Stomach (tissue), 7 donors: ENCODE measurements around a stretch of chr3.

DNA sequence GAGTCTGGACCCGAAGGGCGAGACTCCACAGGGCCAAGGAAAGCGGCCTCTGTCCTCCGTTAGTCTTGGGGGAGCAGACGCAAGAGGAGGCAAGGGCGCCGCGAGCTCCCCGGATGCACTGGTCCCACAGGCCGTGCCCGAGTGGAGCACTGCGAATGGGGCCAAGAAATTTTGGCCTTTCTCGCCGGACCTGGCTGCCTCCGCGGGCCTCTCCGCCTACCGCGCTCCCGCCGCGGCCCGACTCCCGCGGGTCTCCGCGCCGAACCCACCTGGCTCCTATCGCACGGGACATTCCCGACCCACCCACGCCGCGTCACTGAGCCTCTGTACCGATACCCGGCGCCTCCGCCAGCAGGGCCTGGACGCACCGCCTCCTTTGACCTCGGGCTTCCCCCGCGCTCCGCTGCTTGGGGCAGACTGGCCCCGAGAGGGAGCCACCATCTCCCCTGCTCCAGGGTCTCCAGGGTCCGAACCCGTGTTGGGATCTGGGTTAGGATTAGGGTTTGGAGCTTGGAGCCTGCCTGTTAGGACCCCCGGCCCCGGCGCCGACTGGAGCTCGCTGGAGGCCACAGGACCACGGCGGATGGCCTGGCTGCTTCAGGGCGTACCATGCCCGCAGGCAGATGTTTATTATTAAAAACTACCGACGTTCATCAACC lies 11.8 kb downstream of the SHOX2 start:
- PRO-cap: no peak
- RAMPAGE, long total RNA, 5 experiments: no peak in any of the 5 experiments
- RRBS: 25% methylated on average over 11 of the region's 58 CpGs

DNA sequence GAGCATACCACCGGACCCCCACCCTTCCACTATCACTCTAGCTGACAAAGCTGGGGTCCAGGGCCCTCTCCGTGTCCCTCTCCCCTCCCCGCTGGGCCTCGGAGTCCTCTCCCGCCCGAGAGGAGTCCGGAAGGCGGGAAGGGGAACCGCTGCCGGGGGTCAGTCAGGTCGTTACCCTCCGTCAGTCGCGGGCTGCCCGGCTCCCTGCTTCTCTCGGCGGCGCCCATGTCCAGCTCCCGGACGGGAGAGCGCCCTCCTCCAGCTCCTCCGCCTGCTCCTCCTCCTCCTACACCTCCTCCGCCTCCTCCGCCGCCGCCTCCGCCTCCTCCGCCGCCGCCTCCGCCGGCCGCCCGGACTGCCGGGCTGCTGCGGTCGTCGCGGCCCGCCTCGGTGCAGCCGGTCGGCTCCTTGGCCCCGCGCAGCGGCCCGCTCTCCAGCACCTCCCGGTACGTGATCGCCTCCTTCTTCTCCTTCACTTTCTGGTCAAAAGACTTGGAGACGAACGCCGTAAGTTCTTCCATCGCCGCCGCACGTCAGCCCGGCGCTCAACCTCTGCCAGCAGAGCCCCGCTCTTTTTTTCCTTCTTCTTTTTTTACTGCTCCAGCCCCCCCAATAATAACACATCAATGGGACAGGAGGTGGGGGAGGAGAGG lies 590 bp downstream of the SHOX2 start:
- PRO-cap: no peak
- RAMPAGE, long total RNA, 5 experiments: no peak in any of the 5 experiments
- RRBS: 4% methylated on average over 46 of the region's 60 CpGs

DNA sequence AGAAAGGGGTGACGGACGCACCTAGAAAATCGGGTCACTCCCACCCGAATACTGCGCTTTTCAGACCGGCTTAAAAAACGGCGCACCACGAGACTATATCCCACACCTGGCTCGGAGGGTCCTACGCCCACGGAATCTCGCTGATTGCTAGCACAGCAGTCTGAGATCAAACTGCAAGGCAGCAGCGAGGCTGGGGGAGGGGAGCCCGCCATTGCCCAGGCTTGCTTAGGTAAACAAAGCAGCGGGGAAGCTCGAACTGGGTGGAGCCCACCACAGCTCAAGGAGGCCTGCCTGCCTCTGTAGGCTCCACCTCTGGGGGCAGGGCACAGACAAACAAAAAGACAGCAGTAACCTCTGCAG lies 9.6 kb upstream of the GFM1 start:
- PRO-cap: no peak
- RAMPAGE, long total RNA, 5 experiments: no peak in any of the 5 experiments
- RRBS: no CpG with 5 or more reads among the region's 17 CpGs

DNA sequence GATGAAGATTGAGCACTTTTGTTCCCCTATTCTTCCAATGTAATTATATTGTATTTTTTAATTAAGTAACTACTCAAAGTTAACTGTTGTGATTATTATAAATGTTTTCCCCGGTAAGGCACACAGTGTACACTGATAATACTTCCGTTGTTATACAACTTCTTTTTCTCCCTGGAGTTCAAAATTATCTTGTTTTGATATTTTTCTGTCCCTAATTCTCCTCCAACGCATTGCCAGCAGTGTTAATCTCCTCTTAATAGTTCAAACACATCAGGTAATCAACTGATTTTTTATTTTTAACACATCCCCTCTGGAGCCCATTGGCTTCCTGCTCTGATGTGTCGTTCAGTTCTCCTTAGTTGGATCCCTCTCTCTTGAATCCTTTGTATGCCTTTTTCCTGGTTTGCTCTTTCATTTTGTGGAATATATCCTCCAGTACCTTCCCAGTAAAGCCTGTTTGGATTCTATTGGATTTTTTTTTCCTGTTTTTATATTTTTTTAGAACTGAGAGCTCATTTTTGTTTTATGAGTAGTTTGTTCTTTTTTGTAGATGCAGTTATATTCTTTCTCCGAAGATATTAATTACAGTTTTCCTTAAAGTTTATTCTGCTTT lies 32.2 kb upstream of the MFSD1 start:
- PRO-cap: no peak
- RAMPAGE, long total RNA, 5 experiments: no peak in any of the 5 experiments
- RRBS: no CpG with 5 or more reads among the region's 5 CpGs

DNA sequence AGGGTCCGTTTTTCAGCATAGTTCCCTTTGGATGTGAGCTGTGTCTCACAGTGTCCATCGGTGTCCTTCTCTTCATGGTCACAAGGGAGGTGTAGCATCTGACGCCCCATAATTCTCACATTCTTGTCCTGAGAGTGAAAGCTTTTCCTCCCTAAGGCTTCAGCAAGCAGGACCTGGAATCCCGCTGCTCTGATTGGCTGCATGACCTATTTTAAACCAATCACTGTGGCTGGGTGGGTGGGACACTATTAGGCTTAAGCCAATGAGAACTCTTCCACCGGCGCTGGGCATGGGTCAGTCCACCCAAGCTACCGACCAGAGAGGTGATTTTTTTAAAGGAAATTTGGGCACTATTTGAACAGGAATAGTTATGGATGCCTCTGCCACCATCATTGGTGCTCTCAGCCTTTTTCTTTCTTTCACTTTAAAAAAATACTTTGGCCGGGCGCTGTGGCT lies 85.3 kb upstream of the IQCJ-SCHIP1 start:
- PRO-cap: no peak
- RAMPAGE, long total RNA, 5 experiments: no peak in any of the 5 experiments
- RRBS: no CpG with 5 or more reads among the region's 9 CpGs

GRCh38 chr3:159451052-159451471 lies 178.0 kb downstream of the IQCJ-SCHIP1 start:
- PRO-cap: no peak
- RAMPAGE, long total RNA, 5 experiments: no peak in any of the 5 experiments
- RRBS: no CpG with 5 or more reads among the region's 5 CpGs

DNA sequence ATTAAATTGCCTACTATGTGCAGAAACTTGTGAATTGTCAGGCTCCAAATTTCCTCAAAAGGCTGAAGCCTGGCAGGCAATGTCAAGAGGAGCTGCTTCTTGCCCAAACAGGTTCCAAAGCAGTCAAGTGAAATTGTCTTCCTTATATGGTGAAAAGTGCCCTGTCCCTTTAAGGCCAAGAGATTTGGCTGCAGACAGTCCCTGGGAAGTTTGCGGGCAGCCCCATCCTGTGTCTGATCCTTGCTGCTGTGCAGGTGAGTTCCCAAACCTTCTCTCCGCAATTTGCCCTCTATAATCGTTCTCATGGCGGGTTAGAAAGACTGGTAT lies 459.1 kb downstream of the IQCJ-SCHIP1 start:
- PRO-cap: no peak
- RAMPAGE, long total RNA, 5 experiments: no peak in any of the 5 experiments
- RRBS: no CpG with 5 or more reads among the region's 4 CpGs

DNA sequence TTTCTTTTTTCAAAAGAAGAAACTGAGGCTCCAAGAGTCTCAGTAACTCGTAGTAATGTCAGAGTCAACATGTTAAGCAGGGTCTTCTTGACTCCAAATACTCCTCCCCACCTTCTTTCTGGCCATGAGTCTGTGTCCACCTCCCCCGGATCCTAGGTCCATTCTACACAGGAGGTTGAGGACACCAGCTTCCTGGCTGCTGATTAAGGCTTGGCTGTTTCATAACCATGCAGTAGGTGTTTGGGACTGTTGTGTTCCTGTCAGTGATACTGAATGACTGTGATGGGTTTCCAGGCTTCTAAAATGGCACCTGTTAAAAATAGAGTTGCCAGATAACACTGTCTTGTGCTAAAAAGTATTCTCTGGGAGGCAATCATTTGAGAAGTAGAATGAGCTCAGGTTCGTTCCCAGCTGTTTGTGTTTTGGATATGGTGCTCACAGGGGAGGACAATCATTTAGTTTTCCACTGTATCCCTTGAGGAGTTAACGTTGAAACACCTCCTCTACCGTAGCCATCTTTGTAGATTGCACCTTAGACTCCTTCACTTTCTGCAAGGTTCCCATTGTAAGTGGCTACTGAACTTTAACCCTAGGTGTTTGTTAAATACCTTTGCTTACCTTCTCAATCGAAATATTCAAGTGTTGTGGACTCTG lies 367.3 kb upstream of the C3orf80 start:
- PRO-cap: no peak
- RAMPAGE, long total RNA, 5 experiments: no peak in any of the 5 experiments
- RRBS: no CpG with 5 or more reads among the region's 6 CpGs

DNA sequence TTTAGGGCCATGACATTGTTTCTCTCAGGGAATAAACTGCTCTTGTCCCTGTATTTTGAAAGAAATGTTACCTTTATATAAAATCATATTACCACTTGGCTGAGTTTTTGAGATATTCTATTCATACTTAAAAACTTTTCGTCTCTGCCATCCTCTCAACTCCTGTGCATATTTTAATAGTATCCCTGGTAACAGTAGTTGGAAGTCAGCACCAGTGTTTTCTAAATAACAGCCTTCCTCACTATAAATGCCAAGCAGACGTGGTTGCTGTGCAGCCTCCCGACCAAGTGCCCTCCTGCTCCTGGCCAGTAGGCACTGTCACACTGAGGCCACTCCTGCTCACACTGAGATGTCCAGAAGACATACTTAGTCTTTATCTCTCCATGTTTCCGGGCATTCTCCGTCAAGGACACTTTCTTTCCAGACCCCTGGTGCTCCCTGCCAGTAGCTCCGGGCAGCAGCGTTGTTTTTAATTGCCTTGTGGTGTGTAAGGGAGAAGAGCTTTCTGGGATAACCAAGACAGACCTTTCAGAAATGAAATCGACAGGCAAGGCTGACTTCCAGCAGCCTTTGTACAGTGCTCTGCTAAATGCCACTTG lies 342.5 kb upstream of the C3orf80 start:
- PRO-cap: no peak
- RAMPAGE, long total RNA, 5 experiments: no peak in any of the 5 experiments
- RRBS: 54% methylated on average over 3 of the region's 8 CpGs

GRCh38 chr3:160408124-160408962 lies 8.9 kb downstream of the SMC4 start:
- PRO-cap: no peak
- RAMPAGE, long total RNA, 5 experiments: no peak in any of the 5 experiments
- RRBS: no CpG with 5 or more reads among the region's 1 CpG

- PRO-cap: no peak
- RAMPAGE, long total RNA, 5 experiments: start-site peak on the plus strand in 3 of 5 experiments, at chr3:160411797-160412450 at its widest, 6 to 29 reads per replicate
- RRBS: no CpG with 5 or more reads among the region's 4 CpGs
These were observed 12.4 kb downstream of the SMC4 start for GRCh38 chr3:160411662-160412476.

- PRO-cap: no peak
- RAMPAGE, long total RNA, 5 experiments: no peak in any of the 5 experiments
- RRBS: no CpG with 5 or more reads among the region's 9 CpGs
These were observed 22.0 kb downstream of the TRIM59 start for GRCh38 chr3:160427400-160428117.

DNA sequence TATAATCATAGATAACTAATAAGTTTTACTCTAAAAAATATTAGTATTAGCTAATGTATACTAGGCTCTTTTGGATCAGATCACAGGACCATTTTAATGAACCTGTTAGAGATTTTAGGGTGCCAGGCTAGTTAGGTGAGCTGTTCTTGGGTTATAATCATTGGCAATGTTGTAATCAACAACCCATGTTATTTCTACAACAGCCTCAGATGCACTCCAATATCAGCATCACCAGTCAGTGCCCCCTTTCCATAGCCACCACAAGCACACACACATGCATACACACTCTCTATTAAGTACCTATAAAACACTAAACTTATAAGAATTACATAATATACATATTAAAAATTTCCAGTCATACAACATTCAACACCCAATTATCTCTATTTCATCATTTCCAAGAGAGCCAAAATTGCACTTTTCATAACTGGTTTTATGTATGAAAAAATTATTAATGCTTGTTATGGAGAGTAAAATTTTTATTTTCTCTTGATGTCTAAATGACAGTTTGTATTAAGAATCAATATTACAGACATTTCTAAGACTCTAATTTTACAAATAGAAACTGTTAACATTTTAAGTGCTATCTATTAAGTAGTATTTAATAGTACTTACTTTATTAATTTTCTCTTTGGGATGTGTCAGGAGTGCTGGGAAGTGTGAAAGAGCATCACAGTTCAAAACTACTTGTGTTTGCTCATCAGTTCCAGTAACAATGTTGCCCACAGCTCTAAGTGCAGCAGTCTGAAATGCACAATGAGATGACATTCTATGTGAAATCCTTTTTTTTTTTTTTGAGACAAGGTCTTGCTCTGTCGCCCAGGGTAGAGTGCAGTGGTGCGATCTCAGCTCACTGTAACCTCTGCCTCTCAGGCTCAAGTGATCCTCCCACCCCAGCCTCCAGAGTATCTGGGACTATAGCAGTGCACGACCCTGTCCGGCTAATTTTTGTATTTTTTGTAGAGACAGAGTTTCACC lies 50.2 kb downstream of the KPNA4 start:
- PRO-cap: no peak
- RAMPAGE, long total RNA, 5 experiments: start-site peak on the minus strand in 2 of 5 experiments, centred at positions 276 to 671 of the sequence, 15 to 49 reads per replicate
- RRBS: no CpG with 5 or more reads among the region's 4 CpGs

DNA sequence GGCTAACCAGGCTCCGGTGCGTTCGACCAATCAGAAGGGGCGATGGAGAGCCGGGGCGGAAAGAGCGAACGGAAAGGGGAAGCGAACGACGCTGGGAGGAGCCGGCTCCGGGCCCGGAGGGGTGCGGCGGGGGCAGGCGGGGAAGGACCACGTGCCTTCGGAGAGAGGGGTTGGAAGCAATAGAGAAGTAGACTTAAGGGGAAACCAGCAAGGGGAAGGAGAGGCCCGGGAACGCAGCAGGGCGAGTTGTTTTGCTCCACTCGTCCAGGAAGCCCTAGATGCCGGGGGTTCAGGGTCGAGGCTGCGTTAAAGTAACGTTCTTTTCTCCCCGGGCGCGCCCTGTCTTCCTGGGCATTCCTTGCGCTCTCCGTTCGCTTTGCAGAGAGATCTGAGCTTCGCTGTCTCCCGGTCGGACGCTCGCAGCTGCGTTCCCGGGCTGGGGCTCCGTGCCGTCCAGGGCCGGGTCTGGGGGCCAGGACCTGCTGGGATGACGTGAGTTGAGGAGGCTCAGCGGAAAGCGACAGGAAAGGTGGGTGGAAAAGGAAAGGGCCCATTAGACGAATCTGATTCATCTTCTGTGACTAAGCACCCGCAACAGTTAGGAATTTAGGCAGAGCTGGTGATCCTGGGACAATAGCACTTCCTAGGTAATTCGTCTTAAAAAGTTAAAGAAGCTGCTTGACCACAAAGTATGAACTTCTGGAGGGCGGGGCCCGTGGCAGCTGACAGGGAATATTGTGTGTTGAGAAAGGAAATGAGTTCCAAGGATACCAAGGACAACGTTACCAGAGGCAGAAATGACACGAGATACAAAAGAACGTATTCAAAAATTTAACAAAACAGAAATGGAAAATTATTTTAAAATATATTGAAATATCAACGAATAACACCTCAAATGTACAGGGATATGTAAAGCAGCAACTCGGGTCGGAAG lies 521 bp upstream of the KPNA4 start:
- PRO-cap: bidirectional peak, plus-strand start at position 60 of the sequence, minus-strand start outside the sequence; bidirectional peak, plus-strand start at position 613 of the sequence, minus-strand start at position 425 of the sequence
- RAMPAGE, long total RNA, 5 experiments: start-site peak on the plus strand in 3 of 5 experiments, centred at positions 178 to 302 of the sequence, 5 to 13 reads per replicate
- RRBS: 1% methylated on average over 24 of the region's 57 CpGs

DNA sequence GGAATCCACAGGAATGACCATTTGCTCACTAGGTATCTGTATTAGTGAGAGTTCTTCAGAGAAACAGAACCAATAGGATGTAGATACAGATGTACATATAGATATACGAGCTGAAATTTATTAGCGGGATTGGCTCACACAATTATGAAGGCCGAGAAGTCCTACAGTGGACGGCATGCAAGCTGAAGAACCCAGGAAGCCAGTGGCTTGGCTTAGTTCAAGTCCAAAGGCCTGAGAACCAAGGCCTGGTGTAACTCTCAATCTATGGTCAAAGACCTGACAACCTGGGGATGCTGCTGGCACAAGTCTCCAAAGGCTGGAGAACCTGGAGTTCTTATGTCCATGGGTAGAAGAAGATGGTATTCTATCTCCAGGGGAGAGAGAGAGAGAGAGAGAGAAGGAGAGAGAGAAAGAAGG lies 84.3 kb downstream of the PPM1L start:
- PRO-cap: no peak
- RAMPAGE, long total RNA, 5 experiments: start-site peak on the plus strand in 3 of 5 experiments, centred at positions 203 to 349 of the sequence, 21 to 40 reads per replicate
- RRBS: no CpG with 5 or more reads among the region's 4 CpGs

DNA sequence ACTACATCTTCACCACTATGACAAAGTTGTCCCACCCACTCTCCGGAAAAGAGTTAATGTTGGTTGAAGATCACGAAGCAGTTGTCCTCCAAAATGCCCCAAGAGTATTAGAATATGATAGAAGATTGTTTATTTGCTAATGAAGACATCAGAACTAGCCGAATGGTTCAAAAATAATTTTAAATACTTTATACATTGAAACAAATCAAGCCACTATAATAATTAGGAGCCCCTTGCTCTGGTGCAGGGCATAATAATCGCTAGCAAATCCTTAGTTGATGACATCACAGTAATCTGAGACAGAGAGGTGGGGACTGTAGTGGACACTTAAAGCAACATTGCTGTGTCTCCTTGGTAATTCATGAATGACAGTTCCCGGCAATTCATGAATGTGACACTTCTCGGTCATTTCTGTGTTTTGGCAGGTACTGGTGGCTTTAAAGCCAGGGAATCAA lies 114.2 kb downstream of the PPM1L start:
- PRO-cap: no peak
- RAMPAGE, long total RNA, 5 experiments: no peak in any of the 5 experiments
- RRBS: no CpG with 5 or more reads among the region's 6 CpGs

GRCh38 chr3:160980258-160980710 lies 124.9 kb downstream of the B3GALNT1 start:
- PRO-cap: no peak
- RAMPAGE, long total RNA, 5 experiments: start-site peak on the plus strand in 1 of 5 experiments, at chr3:160980638-160980644 at its widest, 6 reads per replicate
- RRBS: no CpG with 5 or more reads among the region's 7 CpGs

DNA sequence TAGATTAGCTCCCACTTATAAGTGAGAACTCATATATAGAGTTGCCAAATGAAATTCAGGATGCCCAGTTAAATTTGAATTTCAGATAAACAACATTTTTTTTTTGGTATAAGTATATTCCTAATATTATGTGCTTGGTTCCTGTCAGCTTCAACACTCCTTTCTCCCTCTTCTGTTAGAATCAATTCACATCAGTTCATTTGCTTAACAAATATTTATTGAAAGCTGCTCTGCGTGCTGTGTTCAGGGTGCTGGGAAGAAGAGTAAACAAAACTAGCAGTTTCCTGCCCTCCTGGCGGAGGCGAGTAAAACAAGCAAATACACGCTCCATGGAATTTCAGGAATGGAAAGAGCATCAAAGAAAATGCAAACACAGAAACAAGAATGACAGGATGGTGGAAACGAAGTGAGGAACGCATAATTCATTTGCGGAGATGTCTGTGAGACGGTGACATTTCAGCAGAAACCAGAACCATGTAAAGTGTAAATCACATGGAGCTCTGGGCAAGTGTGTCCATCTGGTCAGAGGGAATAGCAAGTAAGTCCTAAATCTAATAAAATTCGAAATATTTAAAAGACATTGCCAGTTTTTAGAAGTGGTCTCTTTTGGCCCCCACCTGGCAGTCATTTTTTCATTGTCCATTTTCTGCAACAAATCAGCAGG lies 49.4 kb upstream of the SPTSSB start:
- PRO-cap: no peak
- RAMPAGE, long total RNA, 5 experiments: no peak in any of the 5 experiments
- RRBS: no CpG with 5 or more reads among the region's 9 CpGs

DNA sequence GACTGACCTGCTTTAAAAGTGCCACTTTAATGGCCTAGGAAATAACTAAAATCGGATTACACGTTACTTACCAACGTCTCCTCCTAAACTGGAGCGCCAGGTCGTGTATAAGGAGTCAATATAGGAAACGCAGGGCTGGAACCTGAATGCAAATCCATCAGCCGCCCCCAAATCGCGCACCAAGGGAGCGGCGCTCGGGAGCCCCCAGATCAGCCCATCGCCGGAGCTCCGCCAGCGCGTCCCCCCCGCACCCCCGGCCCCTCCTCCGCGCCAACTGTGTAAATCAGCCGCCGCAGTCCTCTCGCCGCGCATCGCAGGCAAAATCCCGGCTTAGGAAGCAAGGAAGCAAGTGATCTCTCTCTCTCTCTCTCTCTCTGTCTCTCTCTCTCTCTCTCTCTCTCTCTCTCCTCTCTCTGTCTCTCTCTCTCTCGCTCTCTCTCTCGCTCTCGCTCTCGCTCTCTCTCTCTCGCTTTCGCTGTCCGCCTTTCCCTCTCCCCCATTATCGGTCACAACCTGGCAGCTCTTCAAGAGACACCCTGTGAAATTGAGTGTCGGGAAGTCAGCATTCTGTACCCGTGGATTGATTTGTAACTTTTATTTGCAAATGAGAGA lies 443 bp upstream of the SLITRK3 start:
- PRO-cap: no peak
- RAMPAGE, long total RNA, 5 experiments: no peak in any of the 5 experiments
- RRBS: 5% methylated on average over 9 of the region's 38 CpGs

- PRO-cap: no peak
- RAMPAGE, long total RNA, 5 experiments: no peak in any of the 5 experiments
- RRBS: 86% methylated on average over 2 of the region's 14 CpGs
These were observed 264.1 kb upstream of the SLITRK3 start for GRCh38 chr3:165460027-165460857.